ENCODE data around the gene CETN3.

- RRBS = 1% methylated on average over 38 of the region's 63 CpGs
Observed at GRCh38 chr5:81750251-81750632, 655 bp downstream of the SSBP2 start.

- RRBS = no CpG with 5 or more reads among the region's 11 CpGs
Observed at GRCh38 chr5:82083852-82084504, 112.2 kb downstream of the ATG10 start.

- RRBS = no CpG with 5 or more reads among the region's 7 CpGs
Observed at GRCh38 chr5:82275068-82276249, 2.7 kb downstream of the RPS23 start.

- RRBS = no CpG with 5 or more reads among the region's 9 CpGs
Observed at GRCh38 chr5:82277590-82277851, 633 bp downstream of the RPS23 start.

- RRBS = no CpG with 5 or more reads among the region's 2 CpGs
Observed at GRCh38 chr5:82539042-82539392, 260.9 kb upstream of the RPS23 start.

GRCh38 chr5:83472375-83473370 is 1.1 kb downstream of the VCAN start:
- RRBS = 3% methylated on average over 27 of the region's 59 CpGs

GRCh38 chr5:83493545-83493942 is 22.0 kb downstream of the VCAN start:
- RRBS = no CpG with 5 or more reads among the region's 6 CpGs

DNA sequence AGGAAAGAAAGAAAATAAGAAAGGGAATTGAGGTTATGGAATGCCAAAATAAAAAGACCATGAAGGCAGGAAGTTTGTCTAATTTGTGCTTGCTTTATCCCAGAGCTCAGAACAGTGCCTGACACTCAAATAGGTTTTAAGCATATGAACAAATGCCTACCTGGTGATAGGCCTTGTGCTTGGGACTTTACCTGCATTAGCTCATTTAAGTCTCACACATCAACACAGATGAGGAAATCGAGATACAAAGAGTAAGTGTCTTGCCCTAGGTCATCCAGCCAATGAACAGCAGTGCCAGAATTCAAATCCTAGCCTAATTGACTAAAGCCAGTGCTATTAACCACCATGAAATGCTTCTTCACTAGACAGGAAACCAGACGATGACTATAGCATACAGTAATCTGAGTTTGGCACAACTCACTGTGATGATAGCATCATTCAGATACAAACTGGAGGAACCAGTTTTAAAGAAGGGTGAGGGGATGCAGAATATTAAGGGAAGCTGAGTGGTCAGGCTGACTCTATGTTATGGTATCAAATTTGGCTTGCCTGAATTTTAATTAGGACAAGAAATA is 147.2 kb upstream of the RASA1 start:
- RRBS = no CpG with 5 or more reads among the region's 2 CpGs

DNA sequence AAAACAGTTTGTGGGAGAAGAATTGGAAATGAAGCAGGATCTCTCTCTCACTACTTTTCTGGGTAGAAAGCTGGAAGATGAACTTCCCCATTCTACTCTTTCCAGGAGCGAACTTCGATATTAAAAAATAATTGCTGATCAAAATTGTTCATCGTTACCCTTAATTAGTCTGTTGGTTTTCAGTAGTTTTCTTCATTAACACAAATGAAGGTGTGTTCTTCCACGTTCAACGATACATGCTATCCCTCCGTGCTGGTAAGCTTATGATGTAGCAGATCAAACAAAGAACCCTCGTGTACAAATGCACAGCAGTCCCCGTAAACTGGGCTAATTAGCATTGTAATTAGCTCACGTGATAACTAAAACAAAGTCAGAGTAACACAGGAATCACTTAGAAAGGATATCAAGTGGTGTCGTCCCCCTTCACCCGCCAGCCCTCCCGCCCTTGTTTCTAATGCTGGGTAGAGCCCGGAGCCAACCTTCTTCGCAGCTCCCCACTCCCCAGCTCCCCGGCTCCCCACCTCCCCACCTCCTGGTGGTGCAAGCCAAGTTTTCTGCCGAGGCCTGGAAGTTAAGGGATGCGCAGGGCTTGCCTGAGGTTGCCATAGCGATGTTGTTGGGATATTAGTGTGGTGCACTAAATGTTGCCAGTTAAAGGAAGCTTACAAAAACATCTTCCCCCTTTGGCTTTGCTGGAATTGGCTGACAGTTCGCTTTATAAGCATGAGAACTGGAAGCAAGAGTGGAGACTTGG is 357.8 kb upstream of the CCNH start:
- RRBS = 8% methylated on average over 2 of the region's 19 CpGs

- RRBS = 10% methylated on average over 17 of the region's 25 CpGs
Observed at GRCh38 chr5:88144116-88144776, 124.4 kb downstream of the TMEM161B start.

GRCh38 chr5:88145512-88146311 is 122.9 kb downstream of the TMEM161B start:
- RRBS = no CpG with 5 or more reads among the region's 23 CpGs

GRCh38 chr5:88241767-88242375 is 26.8 kb downstream of the TMEM161B start:
- RRBS = no CpG with 5 or more reads among the region's 5 CpGs

GRCh38 chr5:88734239-88734797 is 148.7 kb downstream of the MEF2C start:
- RRBS = no CpG with 5 or more reads among the region's 6 CpGs

- RRBS = no CpG with 5 or more reads among the region's 2 CpGs
Observed at GRCh38 chr5:88904514-88904967, 21.6 kb upstream of the MEF2C start.

DNA sequence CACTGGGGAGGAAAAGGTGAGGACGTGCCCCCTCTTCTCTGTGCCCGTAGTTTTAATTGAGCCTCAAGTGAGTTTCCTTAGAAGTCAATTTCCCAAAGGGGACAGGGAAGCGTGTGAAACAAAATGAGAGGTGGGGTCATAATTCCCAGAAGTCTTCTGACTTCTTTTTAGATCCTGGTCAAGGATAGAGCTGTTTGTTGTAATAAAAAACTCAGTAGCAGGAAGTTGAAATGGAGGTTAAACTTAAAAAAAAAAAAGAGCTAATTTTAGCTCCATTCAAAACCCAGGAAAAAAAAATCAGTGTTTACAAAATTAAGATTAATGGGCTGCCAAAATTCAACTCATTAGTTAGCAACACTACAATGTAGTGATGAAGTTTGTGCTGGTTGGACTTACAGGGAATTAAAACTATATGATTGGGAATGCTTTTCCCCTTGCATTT is 158.3 kb upstream of the MEF2C start:
- RRBS = no CpG with 5 or more reads among the region's 3 CpGs

- RRBS = no CpG with 5 or more reads among the region's 3 CpGs
Observed at GRCh38 chr5:89271358-89272018, 388.5 kb upstream of the MEF2C start.

GRCh38 chr5:90021972-90022433 is 387.6 kb downstream of the CETN3 start:
- RRBS = no CpG with 5 or more reads among the region's 1 CpG

- RRBS = no CpG with 5 or more reads among the region's 7 CpGs
Observed at GRCh38 chr5:90408412-90408945, 1.1 kb downstream of the CETN3 start.

GRCh38 chr5:90408946-90409884 is at the start of gene CETN3:
CETN3 (minus strand) TSS chr5:90409756.
- RRBS = under 1% methylated on average over 5 of the region's 39 CpGs

Measured in mononuclear cell (primary cell).